GM12878 (cell line): ENCODE measurements around the genes SLC9A5, PLEKHG4 and LRRC36.

DNA sequence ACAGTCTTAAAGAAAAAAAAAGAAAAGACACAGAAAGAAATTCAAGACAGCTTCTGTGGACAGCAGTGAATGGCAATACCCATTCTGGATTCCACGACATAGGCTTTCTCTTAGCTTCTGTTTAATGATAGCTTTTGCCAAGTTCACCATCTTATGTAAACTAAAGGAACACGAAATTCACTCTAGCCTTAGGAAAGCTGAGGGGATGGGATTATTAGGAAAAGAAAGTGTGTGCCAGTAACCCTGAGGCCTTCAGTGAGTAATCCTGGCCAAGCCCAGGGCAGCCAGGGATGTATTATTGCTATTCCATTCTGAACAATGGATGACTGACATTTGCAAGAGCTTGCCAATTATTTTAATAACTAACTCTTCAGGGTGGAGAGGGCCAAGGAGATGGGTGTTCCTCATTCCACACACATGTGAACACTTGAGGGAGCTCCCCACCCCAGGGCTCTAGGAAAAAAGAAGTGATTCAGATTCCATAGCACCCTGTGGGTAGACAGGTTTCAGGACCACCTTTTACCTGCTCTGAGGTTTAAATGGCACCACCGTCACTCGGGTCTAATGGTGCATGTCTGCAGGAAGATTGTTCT lies 41.7 kb downstream of the TK2 start:
- RAMPAGE, long total RNA = no peak
- RRBS, 2 experiments = no CpG with 5 or more reads among the region's 4 CpGs
CAGE:
- cytosol, long polyA minus RNA = no peak
- cytosol, long polyA plus RNA = no peak
- long polyA plus RNA = no peak
- nucleolus, long total RNA = no peak
- nucleus, long polyA plus RNA = no peak
- nucleus, long total RNA = no peak

GRCh38 chr16:66531238-66531623 lies 18.7 kb downstream of the TK2 start:
- RAMPAGE, long total RNA = no peak
- RRBS, 2 experiments = no CpG with 5 or more reads among the region's 5 CpGs
CAGE:
- cytosol, long polyA minus RNA = no peak
- cytosol, long polyA plus RNA = no peak
- long polyA plus RNA = no peak
- nucleolus, long total RNA = no peak
- nucleus, long polyA plus RNA = no peak
- nucleus, long total RNA = no peak

DNA sequence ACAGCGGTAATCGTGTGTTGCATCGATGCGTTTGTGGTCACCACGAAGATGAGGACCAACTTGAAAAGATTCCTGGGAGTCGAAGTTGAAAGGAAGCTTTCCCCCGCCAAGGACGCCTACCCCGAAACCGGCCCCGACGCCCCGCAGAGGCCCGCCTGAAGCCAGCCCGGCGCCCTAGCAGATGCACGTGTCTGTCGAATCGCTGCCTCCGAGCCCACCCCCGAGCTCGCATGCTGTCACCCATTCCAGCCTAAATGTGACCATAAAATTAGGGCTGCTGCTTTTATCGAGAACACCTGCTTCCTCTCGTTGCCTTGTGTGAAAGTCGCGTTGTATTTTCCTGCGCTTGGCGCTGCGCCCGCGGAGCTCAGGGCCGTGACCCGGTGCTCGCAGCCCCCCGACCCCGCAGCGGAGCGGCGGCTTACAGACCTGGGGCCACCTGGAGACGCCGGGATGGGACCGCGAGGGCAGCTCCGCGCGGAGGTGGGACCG lies 374 bp upstream of the CMTM2 start:
- RAMPAGE, long total RNA = no peak
- RRBS, 2 experiments = 8 to 23% methylated on average over 21 of the region's 47 CpGs
CAGE:
- cytosol, long polyA minus RNA = no peak
- cytosol, long polyA plus RNA = no peak
- long polyA plus RNA = no peak
- nucleolus, long total RNA = no peak
- nucleus, long polyA plus RNA = no peak
- nucleus, long total RNA = no peak

DNA sequence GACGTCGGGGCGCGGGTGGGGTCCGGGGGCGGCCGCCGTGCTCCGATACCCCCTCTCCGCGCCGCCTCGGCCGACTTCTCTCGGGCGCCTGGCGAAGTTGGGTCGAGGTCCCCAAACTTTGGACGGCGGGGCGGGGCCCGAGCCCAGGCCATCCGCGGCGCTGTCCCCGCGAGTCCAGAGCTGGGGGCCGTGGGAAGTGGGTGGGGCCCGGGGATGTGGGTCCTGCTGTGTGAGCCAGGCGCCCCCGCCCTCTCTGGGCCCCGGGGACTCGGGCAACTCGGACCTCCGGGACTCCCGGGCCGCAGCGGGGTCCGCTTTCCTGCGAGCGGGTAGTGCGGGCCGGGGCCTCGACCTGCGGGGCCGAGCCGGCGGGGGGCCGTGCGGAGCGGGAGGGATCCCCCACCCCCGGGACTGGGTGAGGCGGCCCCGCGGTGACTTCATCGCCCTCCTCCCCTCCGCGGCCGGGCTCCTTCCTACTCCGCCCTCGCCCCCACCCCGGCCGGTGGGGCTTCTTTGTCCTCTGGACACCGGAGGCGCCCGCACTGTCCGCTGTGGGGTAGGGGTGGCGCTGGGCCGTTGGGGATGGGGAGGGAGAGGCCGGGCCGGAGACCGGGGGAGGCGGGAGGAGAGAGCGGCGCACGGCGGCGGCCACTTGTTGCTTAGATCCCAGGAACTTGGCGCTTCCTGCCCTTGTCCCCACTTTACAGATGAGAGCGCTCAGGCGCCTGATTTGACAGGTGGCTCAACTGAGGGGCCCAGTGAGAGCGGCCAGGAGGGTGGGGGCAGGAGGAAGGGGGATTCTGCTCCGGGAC lies 714 bp downstream of the CMTM3 start:
- RAMPAGE, long total RNA = no peak
- RRBS, 2 experiments = 1 to 2% methylated on average over 32 of the region's 83 CpGs
CAGE:
- cytosol, long polyA minus RNA = no peak
- cytosol, long polyA plus RNA = no peak
- long polyA plus RNA = no peak
- nucleolus, long total RNA = no peak
- nucleus, long polyA plus RNA = no peak
- nucleus, long total RNA = no peak

- RAMPAGE, long total RNA = no peak
- RRBS, 2 experiments = no CpG with 5 or more reads among the region's 8 CpGs
CAGE:
- cytosol, long polyA minus RNA = no peak
- cytosol, long polyA plus RNA = no peak
- long polyA plus RNA = no peak
- nucleolus, long total RNA = no peak
- nucleus, long polyA plus RNA = no peak
- nucleus, long total RNA = no peak
These were observed 45.0 kb downstream of the CMTM3 start for GRCh38 chr16:66649369-66650018.

DNA sequence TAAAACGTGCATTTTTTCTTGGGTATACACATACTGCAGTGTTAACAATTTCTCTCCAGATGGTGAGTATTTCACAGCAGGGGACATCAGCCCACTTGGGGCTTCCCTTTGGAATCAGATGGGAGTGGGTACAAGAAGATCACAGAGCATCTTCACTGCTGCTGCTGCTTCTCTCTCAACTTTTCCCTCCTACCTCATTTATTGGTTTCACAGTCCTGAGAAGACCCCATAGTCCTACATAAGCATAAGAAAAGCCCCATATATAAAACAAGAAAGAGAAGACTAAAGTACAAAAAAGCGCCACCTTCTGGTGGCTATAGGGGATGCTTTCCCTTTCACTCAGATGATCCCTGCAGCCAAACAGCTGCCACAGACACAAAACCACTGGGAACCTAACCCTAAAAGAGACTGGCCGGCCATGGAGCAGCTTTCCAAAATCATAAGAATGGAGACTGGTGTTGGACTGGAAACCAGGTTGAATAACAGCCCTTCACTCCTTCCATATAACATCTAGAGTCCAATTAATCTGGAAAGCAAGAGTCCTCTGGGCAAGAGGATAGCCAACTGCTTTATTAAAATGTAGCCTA lies 11.5 kb downstream of the DYNC1LI2 start:
- RAMPAGE, long total RNA = no peak
- RRBS, 2 experiments = no CpG with 5 or more reads among the region's 3 CpGs
CAGE:
- cytosol, long polyA minus RNA = no peak
- cytosol, long polyA plus RNA = no peak
- long polyA plus RNA = no peak
- nucleolus, long total RNA = no peak
- nucleus, long polyA plus RNA = no peak
- nucleus, long total RNA = no peak

GRCh38 chr16:66740507-66741114 lies 10.8 kb downstream of the DYNC1LI2 start:
- RAMPAGE, long total RNA = no peak
- RRBS, 2 experiments = no CpG with 5 or more reads among the region's 3 CpGs
CAGE:
- cytosol, long polyA minus RNA = no peak
- cytosol, long polyA plus RNA = no peak
- long polyA plus RNA = no peak
- nucleolus, long total RNA = no peak
- nucleus, long polyA plus RNA = no peak
- nucleus, long total RNA = no peak

DNA sequence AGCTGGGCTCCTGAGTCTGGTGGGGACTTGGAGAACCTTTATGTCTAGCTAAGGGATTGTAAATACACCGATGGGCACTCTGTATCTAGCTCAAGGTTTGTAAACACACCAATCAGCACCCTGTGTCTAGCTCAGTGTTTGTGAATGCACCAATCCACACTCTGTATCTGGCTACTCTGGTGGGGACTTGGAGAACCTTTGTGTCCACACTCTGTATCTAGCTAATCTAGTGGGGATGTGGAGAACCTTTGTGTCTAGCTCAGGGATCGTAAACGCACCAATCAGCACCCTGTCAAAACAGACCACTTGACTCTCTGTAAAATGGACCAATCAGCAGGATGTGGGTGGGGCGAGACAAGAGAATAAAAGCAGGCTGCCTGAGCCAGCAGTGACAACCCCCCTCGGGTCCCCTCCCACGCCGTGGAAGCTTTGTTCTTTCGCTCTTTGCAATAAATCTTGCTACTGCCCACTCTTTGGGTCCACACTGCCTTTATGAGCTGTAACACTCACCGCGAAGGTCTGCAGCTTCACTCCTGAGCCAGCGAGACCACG lies 13.6 kb upstream of the CES4A start:
- RAMPAGE, long total RNA = no peak
- RRBS, 2 experiments = no CpG with 5 or more reads among the region's 12 CpGs
CAGE:
- cytosol, long polyA minus RNA = no peak
- cytosol, long polyA plus RNA = no peak
- long polyA plus RNA = no peak
- nucleolus, long total RNA = no peak
- nucleus, long polyA plus RNA = no peak
- nucleus, long total RNA = no peak

DNA sequence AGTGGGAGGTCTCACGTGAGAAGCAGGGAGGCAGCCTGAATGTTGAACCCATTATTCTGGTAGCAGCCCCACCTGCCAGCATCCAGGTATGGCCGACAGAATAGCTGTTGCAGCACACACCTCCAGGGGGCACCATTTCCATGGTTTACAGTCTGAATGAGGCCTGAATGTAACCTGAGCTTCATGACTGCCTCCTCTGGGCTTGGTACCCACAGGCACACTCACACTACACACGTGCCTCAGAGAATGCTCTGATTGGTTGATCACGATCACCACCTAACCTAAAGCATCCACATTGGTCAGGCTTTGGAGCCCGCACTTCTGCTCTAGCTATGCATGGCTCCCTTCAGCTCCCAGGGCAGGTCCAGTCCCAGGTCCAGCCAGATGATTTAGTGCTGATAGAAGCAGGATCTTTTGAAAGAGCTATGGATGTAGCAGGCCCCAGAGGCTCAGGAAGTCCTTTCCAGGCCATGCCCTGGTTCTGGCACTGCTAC lies 11.0 kb upstream of the CBFB start:
- RAMPAGE, long total RNA = no peak
- RRBS, 2 experiments = no CpG with 5 or more reads among the region's 5 CpGs
CAGE:
- cytosol, long polyA minus RNA = no peak
- cytosol, long polyA plus RNA = no peak
- long polyA plus RNA = no peak
- nucleolus, long total RNA = no peak
- nucleus, long polyA plus RNA = no peak
- nucleus, long total RNA = no peak

GRCh38 chr16:67158128-67158944 lies 1.4 kb downstream of the TRADD start:
- RAMPAGE, long total RNA = no peak
- RRBS, 2 experiments = no CpG with 5 or more reads among the region's 9 CpGs
CAGE:
- cytosol, long polyA minus RNA = no peak
- cytosol, long polyA plus RNA = no peak
- long polyA plus RNA = no peak
- nucleolus, long total RNA = no peak
- nucleus, long polyA plus RNA = no peak
- nucleus, long total RNA = no peak

DNA sequence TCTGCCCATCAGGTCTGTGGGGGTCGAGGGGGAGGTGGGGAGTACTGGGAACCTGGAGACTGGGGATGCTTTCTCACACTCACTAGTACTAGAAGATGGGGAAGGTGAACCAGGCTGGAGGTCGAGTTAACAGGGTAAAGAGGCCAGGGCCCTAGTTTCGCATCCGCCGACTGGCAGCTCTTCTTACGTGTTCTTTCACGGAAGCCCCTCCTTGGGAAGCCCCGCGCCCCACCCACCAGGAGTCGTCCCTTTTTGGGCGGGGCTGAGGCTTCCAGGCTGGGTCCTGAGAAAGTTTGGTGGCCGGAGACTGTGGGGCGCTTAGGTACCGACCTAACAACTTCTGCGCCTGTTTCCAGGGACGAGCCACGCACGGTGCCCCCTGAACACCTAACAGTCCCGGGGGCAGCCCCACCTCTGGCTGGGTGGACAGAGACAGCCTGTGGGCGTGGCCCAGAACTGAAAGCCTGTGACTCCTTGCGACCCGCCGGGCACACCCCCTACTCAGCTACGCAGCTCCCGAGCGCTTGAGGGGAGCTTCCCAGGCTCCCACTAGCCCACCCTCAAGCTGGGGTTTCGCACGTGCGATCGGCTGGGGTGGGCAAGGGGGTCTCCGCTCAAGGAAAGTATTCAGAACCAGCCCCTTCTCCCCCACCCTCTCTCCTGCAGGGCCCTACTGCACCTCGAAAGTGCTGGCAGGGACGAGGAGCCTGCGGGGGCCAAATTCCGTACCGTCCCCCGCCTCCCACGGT lies 590 bp downstream of the TRADD start:
- RAMPAGE, long total RNA = no peak
- RRBS, 2 experiments = under 1 to 1% methylated on average over 9 of the region's 38 CpGs
CAGE:
- cytosol, long polyA minus RNA = no peak
- cytosol, long polyA plus RNA = start-site peak on the plus strand centred at position 662 of the sequence, 848 bp wide, 59 and 83 reads in 2 replicates
- long polyA plus RNA = start-site peak on the plus strand centred at position 481 of the sequence, 466 bp wide, 11 and 18 reads in 2 replicates
- nucleolus, long total RNA = start-site peak on the plus strand centred at position 312 of the sequence, 75 bp wide, 15 reads; start-site peak on the plus strand centred at position 546 of the sequence, 146 bp wide, 11 reads
- nucleus, long polyA plus RNA = start-site peak on the plus strand centred at position 570 of the sequence, 291 bp wide, 18 and 14 reads in 2 replicates
- nucleus, long total RNA = no peak

DNA sequence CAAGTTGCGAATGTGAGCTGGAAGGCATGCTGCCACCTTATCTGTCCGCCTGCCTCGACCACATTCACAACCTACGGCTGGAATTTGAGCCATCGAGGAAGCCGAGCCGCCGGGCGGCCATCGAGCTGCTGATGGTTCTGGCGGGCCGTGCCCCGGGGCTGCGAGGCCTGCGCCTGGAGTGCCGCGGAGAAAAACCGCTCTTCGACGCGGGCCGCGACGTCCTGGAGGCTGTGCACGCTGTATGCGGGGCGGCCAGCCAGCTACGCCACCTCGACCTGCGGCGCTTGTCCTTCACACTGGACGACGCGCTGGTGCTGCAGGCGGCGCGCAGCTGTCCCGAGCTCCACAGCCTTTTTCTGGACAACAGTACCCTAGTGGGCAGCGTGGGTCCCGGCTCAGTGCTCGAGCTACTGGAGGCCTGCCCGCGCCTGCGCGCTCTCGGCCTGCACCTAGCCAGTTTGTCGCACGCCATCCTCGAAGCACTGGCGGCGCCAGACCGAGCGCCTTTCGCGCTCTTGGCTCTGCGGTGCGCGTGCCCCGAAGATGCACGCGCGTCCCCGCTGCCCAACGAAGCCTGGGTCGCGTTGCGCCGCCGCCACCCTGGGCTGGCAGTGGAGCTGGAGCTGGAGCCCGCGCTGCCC lies 1.6 kb upstream of the HSF4 start:
- RAMPAGE, long total RNA = no peak
- RRBS, 2 experiments = 8 to 48% methylated on average over 6 of the region's 71 CpGs
CAGE:
- cytosol, long polyA minus RNA = no peak
- cytosol, long polyA plus RNA = no peak
- long polyA plus RNA = no peak
- nucleolus, long total RNA = no peak
- nucleus, long polyA plus RNA = no peak
- nucleus, long total RNA = no peak

- RAMPAGE, long total RNA = no peak
- RRBS, 2 experiments = 61% methylated on average over 1 of the region's 32 CpGs; no CpG with 5 or more reads in 1 of the 2 experiments
CAGE:
- cytosol, long polyA minus RNA = no peak
- cytosol, long polyA plus RNA = no peak
- long polyA plus RNA = no peak
- nucleolus, long total RNA = no peak
- nucleus, long polyA plus RNA = no peak
- nucleus, long total RNA = no peak
These were observed 3.7 kb downstream of the ELMO3 start for GRCh38 chr16:67202347-67203291.

- RAMPAGE, long total RNA = no peak
- RRBS, 2 experiments = 62 to 87% methylated on average over 3 of the region's 21 CpGs
CAGE:
- cytosol, long polyA minus RNA = no peak
- cytosol, long polyA plus RNA = no peak
- long polyA plus RNA = no peak
- nucleolus, long total RNA = no peak
- nucleus, long polyA plus RNA = no peak
- nucleus, long total RNA = no peak
These were observed 8.7 kb downstream of the ELMO3 start for GRCh38 chr16:67207341-67208279.

- RAMPAGE, long total RNA = no peak
- RRBS, 2 experiments = no CpG with 5 or more reads among the region's 9 CpGs
CAGE:
- cytosol, long polyA minus RNA = no peak
- cytosol, long polyA plus RNA = no peak
- long polyA plus RNA = no peak
- nucleolus, long total RNA = no peak
- nucleus, long polyA plus RNA = no peak
- nucleus, long total RNA = no peak
These were observed 2.7 kb downstream of the FHOD1 start for GRCh38 chr16:67244254-67245373.

GRCh38 chr16:67248083-67249476 lies at the start of gene SLC9A5:
TSS of gene SLC9A5 (plus strand) at chr16:67248979.
- RAMPAGE, long total RNA = start-site peak on the plus strand at chr16:67248979-67249032, 10 and 10 reads in 2 replicates
- RRBS, 2 experiments = under 1 to 3% methylated on average over 14 to 24 of the region's 97 CpGs
CAGE:
- cytosol, long polyA minus RNA = no peak
- cytosol, long polyA plus RNA = no peak
- long polyA plus RNA = no peak
- nucleolus, long total RNA = no peak
- nucleus, long polyA plus RNA = no peak
- nucleus, long total RNA = no peak

GRCh38 chr16:67277876-67278379 lies 1.4 kb upstream of the PLEKHG4 start:
- RAMPAGE, long total RNA = no peak
- RRBS, 2 experiments = no CpG with 5 or more reads among the region's 3 CpGs
CAGE:
- cytosol, long polyA minus RNA = no peak
- cytosol, long polyA plus RNA = no peak
- long polyA plus RNA = no peak
- nucleolus, long total RNA = no peak
- nucleus, long polyA plus RNA = no peak
- nucleus, long total RNA = no peak

- RAMPAGE, long total RNA = no peak
- RRBS, 2 experiments = 27 to 30% methylated on average over 13 of the region's 58 CpGs
CAGE:
- cytosol, long polyA minus RNA = no peak
- cytosol, long polyA plus RNA = no peak
- long polyA plus RNA = no peak
- nucleolus, long total RNA = no peak
- nucleus, long polyA plus RNA = no peak
- nucleus, long total RNA = no peak
These were observed at the start of gene PLEKHG4 for GRCh38 chr16:67279468-67280002. TSS of gene PLEKHG4 (plus strand) at chr16:67279532.

DNA sequence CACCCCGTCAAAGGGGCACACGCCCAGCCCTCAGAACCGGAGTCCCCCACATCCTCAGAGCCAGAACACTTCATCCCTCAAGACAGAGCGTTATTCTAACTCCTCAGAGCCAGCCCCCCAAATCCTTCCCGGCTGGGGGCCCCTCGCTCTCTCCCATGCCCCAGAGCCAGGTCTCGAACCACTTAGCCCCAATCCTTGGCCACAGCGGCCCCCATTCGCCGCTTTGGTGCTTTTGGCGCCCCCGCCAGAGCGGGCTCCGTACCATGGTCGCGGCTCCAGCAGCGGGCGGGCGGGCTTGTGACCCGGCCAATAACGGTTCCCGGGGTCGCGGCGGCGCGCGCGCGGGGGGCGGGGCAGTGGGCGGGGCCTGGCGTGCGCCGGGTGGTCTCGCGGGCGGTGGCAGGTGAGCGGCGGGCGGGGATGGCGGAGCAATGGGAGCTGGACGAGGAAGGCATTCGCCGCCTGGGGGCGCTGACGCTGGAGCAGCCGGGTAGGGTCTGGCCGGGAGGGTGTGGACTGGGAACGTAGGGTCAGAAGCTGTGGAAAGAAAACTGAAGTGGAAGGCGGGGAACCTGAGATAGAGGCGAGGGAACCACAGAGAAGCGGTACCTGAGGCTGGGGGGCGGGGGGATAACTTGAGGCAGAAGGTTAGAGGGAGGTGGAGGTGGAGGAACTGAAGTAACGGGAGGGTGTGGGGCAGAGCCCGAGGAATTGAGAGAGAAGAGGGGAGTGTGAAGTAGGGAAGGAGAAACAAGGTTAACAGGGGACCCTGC lies at the start of gene LRRC36:
TSS of gene LRRC36 (plus strand) at position 373 of the 773 bp plus-strand sequence.
- RAMPAGE, long total RNA = start-site peak on the minus strand centred at position 297 of the sequence, 35 bp wide, 90 and 83 reads in 2 replicates; start-site peak on the plus strand centred at position 385 of the sequence, 52 bp wide, 8 and 20 reads in 2 replicates
- RRBS, 2 experiments = 2 to 5% methylated on average over 16 to 26 of the region's 56 CpGs
CAGE:
- cytosol, long polyA minus RNA = no peak
- cytosol, long polyA plus RNA = no peak
- long polyA plus RNA = no peak
- nucleolus, long total RNA = no peak
- nucleus, long polyA plus RNA = no peak
- nucleus, long total RNA = no peak